M059J (cell line): ENCODE measurements around a stretch of chr10.

DNA sequence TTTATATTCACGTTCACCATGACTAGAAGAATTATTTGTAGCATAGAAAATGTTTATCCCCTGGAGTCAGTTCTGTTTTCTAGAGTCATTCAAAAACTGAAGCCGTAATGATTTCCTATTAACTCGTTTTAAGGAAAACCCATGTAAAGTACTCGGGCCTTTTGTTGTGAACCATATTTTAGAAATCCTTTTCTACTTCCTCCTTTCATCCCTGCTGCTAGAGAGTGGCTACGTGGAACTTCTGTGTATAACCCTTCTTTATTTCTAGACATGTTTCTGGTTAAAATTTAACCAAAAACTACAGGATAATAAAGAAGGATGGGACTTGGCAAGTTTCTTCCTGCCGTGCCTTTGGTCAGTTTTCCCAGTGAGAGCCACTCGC is 45.5 kb downstream of the NKX6-2 start:
- RAMPAGE, long total RNA = no peak

GRCh38 chr10:132961066-132961568 is 18.7 kb upstream of the CFAP46 start:
- RAMPAGE, long total RNA = no peak

- RAMPAGE, long total RNA = no peak
Measured at GRCh38 chr10:133127488-133127864, 32.5 kb upstream of the KNDC1 start.

GRCh38 chr10:133151585-133152174 is 8.3 kb upstream of the KNDC1 start:
- RAMPAGE, long total RNA = no peak

DNA sequence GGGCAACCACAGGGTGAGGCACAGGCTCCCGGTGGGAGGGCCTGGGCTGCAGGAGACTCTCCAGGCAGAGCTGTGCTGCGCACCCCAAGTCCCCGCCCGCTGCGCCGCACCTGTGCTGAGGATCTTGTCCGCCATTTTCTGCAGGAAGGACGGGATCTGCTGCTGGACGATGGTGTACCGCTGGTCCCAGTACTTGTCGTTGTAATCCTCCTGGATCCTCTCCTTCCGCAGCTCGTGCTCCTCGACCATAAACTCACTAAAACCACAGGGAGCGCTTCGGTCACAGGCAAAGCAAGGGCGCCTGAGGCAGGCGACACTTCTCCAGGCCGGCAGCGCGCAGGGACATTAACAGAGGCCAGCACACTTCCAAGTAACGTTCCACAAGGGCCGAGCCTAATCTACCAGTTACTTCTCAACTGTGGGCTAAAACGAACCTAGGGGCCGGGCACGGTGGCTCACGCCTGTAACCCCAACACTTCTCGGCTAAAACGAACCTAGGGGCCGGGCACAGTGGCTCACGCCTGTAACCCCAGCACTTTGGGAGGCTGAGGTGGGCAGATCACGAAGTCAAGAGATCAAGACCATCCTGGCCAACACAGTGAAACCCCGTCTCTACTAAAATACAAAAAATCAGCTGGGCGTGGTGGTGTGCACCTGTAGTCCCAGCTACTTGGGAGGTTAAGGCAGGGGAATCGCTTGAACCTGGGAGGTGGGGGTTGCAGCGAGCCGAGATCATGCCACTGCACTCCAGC is 13.2 kb upstream of the ADAM8 start:
- RAMPAGE, long total RNA = no peak

GRCh38 chr10:133334561-133335341 is 1.9 kb downstream of the CALY start:
- RAMPAGE, long total RNA = no peak

- RAMPAGE, long total RNA = no peak
Measured at GRCh38 chr10:133350707-133351272, 3.6 kb downstream of the PRAP1 start.

DNA sequence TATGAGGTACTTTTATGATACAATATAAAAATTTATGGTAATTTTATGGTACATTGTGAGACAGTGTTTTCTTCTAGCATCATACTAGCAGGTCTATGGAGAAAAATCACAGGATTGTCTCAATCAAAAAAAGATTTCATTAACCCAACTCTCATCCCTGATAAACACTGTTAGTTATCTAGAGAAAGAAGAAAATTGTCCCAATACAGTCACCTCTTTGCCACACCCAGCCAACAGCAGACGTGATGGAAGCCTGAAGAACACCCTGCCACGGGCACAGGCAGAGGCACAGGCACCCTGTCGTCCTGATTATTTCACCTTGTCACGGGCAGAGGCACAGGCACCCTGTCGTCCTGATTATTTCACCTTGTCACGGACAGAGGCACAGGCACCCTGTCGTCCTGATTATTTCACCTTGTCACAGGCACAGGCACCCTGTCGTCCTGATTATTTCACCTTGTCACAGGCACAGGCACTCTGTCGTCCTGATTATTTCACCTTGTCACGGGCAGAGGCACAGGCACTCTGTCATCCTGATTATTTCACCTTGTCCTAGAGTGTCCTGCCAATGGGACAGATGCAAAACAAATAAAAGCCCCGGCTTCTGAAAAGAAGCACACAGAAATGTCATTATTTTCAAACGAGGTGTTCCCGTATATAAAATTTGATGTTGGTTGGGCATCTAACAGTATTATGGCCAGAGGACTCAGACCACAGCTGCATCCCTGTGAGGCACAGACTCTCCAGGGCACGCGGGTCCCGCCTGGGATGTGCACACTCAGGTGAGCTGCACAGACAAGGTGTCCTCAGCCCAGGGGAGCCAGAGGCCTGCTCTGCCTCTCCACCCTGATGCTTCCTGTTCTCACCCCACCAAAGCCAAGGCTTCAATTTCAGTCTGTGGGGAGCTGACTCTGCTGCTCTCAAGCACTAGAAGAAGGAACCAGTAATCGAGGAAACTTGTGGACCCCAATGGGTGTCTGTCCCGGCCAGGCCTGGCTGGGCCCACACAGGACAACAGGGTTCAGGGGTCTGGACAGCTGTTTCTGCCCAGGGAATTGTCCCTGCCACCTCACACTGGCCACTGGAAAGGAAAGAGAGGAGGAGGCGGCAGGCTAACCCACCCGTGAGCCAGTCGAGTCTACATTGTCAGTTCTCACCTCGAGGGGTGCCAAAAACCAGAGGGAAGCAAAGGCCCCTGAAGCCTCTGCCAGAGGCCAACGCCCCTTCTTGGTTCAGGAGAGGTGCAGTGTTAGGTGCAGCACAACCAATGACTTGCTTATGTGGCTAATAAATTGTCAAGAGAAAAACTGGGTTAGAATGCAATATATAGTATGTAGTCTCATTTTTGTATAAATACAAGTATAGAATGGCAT is 1.8 kb upstream of the CYP2E1 start:
- RAMPAGE, long total RNA = no peak

GRCh38 chr10:133531138-133532033 is 4.2 kb downstream of the CYP2E1 start:
- RAMPAGE, long total RNA = no peak